Measurements from ENCODE around the gene BRI3.

DNA sequence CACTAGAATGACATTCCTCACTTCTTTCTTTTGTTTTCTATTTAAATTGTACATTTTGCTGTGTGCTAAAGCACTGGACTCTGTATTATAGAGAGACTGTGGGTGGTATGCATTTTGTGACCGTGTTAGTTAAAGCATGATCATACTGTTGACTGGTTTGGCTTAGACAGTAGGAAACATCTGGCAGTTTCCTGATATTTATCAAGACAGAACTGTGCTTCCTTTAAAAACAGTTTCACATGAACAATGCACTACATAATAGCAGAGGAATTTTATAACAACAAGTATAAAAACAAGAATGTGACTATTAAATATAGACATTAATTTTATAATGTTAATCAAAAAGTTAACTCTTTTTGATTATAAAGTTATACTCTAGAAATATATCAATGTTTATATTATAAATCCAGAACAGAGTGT is 23.2 kb downstream of the GNG11 start:
- RRBS, 2 experiments = no CpG with 5 or more reads among the region's 1 CpG

- RRBS, 2 experiments = no CpG with 5 or more reads among the region's 1 CpG
Observed at GRCh38 chr7:94064673-94064982, 60.5 kb upstream of the BET1 start.

- RRBS, 2 experiments = no CpG with 5 or more reads among the region's 18 CpGs
Observed at GRCh38 chr7:94393163-94393958, 1.3 kb upstream of the COL1A2 start.

- RRBS, 2 experiments = no CpG with 5 or more reads among the region's 2 CpGs
Observed at GRCh38 chr7:94404299-94405159, 9.8 kb downstream of the COL1A2 start.

GRCh38 chr7:94424065-94424551 is 29.4 kb downstream of the COL1A2 start:
- RRBS, 2 experiments = no CpG with 5 or more reads among the region's 3 CpGs

GRCh38 chr7:95478162-95479021 is 7.4 kb upstream of the ASB4 start:
- RRBS, 2 experiments = no CpG with 5 or more reads among the region's 19 CpGs

DNA sequence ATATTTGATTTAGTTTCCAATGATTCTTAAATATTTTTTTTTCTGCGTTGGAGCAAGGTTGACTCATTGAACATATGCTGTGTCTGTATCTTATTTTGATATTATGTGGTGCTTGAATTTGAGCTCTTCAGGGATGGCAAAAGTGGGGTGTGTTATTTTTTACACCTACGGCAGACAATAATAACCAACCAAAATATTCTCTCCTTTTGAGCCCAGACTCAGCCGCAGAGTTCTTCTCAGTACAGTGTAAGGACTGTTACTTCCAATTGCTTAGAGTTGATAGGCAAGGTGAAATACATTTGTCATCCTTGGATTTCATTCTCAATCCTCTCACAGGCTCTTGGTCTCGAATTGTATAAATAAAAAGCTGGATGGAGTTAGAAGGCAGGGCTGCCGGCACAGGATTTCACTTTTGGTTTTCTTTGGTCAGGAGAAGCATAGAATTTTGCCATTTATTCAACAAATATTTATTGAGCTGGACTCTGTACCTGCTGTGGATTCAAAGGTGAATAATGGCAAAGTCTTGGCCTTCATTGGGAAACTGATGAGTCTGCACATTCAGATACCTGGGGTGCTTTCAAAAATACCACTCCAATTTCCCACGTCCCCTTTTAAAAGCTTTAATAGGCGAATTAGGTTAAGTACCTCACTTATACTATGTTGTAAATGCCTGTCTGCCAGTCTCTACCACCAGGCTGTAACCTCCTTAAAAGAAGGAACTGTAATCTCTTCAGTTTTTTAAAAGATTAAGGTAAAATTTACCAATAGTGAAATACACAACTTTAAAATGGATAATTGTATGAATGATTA is 49.7 kb downstream of the PDK4 start:
- RRBS, 2 experiments = no CpG with 5 or more reads among the region's 7 CpGs

GRCh38 chr7:95585120-95585839 is 11.0 kb downstream of the PDK4 start:
- RRBS, 2 experiments = no CpG with 5 or more reads among the region's 3 CpGs

- RRBS, 2 experiments = no CpG with 5 or more reads among the region's 3 CpGs
Observed at GRCh38 chr7:95645580-95645979, 49.3 kb upstream of the PDK4 start.

DNA sequence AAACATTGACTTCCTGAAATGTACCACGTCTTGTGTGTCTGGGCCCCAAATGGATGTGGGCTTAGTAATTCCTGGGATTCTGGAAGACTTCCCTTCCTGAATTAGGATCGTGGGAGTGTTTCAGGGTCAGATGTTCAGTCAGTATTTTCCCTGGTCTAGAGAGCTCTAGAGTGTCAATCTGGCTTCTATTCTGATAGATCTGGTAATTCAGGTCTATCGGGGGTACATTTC is 11.6 kb downstream of the DYNC1I1 start:
- RRBS, 2 experiments = no CpG with 5 or more reads among the region's 3 CpGs

GRCh38 chr7:96188532-96189175 is 133.2 kb downstream of the SLC25A13 start:
- RRBS, 2 experiments = no CpG with 5 or more reads among the region's 12 CpGs

GRCh38 chr7:96548530-96549142 is 161.0 kb downstream of the SEM1 start:
- RRBS, 2 experiments = no CpG with 5 or more reads among the region's 6 CpGs

GRCh38 chr7:97118349-97119278 is 1.1 kb downstream of the SDHAF3 start:
- RRBS, 2 experiments = no CpG with 5 or more reads among the region's 15 CpGs

- RRBS, 2 experiments = 1 to 2% methylated on average over 44 of the region's 118 CpGs
Observed at GRCh38 chr7:98281100-98282050, at the start of gene BRI3. TSS of gene BRI3 (plus strand) at chr7:98281686.

GRCh38 chr7:98323202-98324047 is 41.9 kb downstream of the BRI3 start:
- RRBS, 2 experiments = no CpG with 5 or more reads among the region's 23 CpGs

DNA sequence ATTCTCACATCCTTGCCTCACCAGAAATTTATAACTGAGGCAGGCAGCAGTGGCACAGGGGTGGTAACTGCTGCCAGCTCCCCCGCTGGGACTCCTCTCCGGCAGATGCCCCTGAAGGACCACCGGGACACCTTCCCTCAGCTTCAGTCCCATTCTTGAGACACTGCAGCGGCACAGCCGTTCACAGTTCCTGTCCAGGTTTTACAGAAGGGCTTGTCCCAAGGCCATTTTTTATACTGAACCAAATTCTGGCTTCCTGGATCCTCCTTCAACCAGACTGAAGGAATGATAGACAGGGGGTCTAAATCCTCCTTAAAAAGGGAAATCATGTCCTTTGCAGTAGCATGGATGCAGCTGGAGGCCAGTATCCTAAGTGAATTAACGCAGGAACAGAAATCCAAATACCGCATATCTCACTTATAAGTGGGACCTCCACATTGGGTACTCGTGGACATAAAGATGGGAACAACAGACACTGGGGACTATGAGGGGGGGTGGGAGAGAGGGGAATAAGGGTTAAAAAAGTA is 54.2 kb downstream of the BRI3 start:
- RRBS, 2 experiments = no CpG with 5 or more reads among the region's 8 CpGs

DNA sequence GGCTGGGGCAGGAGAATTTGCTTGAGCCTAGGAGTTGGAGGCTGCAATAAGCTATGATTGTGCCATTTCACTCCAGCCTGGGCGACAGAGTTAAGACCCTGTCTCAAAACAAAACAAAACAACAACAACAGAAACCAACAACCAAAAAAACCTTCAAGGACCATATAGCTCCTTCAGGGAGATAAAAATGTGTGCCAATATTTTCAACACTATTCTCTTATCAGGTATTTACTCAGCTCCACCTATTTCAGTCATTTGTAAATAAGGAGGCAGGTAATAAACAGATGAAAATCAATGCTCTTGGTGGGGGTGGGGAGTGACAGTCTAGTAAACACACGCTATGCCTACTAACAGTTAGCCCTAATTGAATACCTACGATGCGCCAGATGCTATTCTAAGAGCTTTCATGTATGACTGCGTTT is 13.1 kb downstream of the BAIAP2L1 start:
- RRBS, 2 experiments = no CpG with 5 or more reads among the region's 5 CpGs

DNA sequence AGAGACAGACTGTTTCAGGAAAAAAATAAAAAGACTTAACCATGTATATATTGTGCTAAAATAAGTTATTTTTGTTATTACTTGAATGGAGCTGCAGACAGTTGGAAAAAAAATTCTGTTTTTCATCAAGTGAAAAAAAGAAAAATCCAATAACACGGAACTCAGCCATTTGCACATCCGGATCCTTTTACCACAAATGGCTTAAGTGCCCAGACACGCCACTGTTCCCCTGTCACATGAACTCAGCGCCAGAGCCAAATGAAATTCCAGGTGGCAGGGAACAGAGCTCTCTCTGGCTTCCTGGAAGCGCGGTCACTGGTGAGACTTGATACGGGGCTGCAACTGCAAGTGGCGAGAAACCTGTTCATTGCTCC is 60.9 kb upstream of the NPTX2 start:
- RRBS, 2 experiments = no CpG with 5 or more reads among the region's 8 CpGs

- RRBS, 2 experiments = no CpG with 5 or more reads among the region's 8 CpGs
Observed at GRCh38 chr7:98801793-98802758, 67.7 kb downstream of the TMEM130 start.

- RRBS, 2 experiments = no CpG with 5 or more reads among the region's 13 CpGs
Observed at GRCh38 chr7:99030906-99031918, 112.7 kb downstream of the SMURF1 start.